A375 (cell line): Measurements from ENCODE around the genes SOCS4, LGALS3 and DLGAP5.

GRCh38 chr14:52733772-52734227 is 3.8 kb downstream of the STYX start:
- RAMPAGE, long total RNA, result no peak

GRCh38 chr14:52937155-52937871 is 13.5 kb downstream of the FERMT2 start:
- RAMPAGE, long total RNA, result no peak

DNA sequence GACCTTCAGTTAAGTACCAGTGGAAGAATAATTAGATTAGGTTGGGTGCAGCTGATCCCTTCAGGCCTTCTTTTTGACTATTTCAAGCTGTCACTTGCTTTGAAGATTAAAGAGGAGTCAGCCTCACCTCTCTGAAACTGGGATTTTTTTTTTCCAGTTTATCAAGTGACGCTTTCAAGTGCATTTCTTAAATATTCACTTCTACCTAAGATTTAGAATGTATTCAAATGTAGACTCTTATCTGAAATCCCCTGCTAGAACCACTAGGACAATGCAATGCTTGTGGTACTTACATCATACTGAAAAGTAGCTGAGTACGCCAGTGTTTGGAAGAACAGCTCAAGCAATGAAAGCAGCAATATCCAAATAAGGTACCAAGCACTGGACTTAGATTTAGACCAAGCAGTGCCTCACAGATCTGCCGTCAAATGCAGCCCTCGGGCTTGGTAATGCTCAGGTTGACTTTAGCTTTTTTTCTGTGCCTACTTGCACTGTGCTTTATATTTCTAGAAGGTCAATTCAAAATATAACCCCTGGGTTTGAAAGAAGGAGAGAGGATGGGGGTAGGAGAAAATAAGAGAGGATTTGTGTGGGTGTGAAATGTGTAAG is 3.7 kb upstream of the FERMT2 start:
- RAMPAGE, long total RNA, result no peak

- RAMPAGE, long total RNA, result no peak
Measured at GRCh38 chr14:53042340-53043098, 91.7 kb upstream of the FERMT2 start.

DNA sequence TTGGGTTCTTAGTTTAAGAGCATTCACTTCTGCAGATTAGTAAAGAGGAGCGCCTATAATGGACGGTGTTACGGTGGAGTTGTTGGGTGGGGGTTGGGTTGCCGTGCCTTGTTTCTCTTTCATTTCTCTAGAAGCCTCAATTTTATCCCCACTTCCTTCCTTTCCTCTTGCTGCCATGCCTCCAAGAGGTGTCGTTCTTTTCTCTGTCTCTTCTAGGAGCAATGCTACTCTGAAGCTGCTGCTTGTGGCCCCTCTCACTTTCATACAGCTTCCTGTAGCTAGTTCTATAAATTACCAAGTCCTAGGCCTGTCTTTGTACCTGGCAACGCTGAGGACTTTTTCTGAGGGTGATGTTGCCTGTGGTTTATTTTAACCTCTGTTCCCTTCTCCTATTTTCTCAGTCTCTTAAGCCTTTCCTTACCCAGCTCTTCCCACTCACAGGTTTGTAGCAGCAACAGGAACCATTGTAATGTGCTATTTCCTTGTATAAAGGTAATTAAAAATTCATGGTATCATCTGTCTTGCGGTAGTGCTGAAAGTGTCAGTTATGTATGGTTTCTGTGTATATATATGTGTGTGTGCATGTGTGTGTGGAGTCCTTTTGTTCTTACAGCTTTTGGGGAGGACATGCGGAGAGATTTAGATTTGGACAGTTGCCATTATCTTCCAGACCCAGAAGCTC is 44.0 kb downstream of the DDHD1 start:
- RAMPAGE, long total RNA, result no peak

- RAMPAGE, long total RNA, result no peak
Measured at GRCh38 chr14:53509434-53509803, 356.3 kb upstream of the DDHD1 start.

- RAMPAGE, long total RNA, result no peak
Measured at GRCh38 chr14:53943097-53943818, 13.4 kb downstream of the BMP4 start.

- RAMPAGE, long total RNA, result no peak
Measured at GRCh38 chr14:54424130-54424657, 17.0 kb downstream of the CNIH1 start.

DNA sequence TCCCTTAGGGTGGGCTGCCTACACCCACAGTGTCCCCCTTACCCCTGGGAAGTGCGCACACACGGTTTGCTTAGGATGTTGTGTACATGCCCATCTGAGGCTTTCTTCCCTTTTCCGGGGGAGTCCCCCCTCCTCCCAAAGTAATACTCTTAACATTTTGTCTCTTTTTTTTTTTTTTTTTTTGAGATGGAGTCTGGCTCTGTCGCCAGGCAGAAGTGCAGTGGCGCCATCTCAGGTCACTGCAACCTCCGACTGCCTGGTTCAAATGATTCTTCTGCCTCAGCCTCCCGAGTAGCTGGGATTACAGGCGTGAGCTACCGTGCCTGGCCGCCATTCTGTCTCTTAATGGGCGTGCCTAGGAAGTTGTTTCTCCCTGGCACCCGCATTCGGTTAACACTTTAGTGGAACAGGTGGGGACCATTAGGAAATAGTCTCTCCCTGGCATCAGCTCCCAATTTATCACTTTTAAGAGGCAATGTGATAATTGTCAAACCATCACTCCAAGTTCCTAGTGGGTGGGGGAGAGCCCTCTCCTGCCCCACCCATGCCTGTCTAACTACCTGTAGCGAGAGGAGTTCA is 4.6 kb upstream of the GMFB start:
- RAMPAGE, long total RNA, result no peak

GRCh38 chr14:54565445-54566300 is 1.3 kb upstream of the SAMD4A start:
- RAMPAGE, long total RNA, result no peak

DNA sequence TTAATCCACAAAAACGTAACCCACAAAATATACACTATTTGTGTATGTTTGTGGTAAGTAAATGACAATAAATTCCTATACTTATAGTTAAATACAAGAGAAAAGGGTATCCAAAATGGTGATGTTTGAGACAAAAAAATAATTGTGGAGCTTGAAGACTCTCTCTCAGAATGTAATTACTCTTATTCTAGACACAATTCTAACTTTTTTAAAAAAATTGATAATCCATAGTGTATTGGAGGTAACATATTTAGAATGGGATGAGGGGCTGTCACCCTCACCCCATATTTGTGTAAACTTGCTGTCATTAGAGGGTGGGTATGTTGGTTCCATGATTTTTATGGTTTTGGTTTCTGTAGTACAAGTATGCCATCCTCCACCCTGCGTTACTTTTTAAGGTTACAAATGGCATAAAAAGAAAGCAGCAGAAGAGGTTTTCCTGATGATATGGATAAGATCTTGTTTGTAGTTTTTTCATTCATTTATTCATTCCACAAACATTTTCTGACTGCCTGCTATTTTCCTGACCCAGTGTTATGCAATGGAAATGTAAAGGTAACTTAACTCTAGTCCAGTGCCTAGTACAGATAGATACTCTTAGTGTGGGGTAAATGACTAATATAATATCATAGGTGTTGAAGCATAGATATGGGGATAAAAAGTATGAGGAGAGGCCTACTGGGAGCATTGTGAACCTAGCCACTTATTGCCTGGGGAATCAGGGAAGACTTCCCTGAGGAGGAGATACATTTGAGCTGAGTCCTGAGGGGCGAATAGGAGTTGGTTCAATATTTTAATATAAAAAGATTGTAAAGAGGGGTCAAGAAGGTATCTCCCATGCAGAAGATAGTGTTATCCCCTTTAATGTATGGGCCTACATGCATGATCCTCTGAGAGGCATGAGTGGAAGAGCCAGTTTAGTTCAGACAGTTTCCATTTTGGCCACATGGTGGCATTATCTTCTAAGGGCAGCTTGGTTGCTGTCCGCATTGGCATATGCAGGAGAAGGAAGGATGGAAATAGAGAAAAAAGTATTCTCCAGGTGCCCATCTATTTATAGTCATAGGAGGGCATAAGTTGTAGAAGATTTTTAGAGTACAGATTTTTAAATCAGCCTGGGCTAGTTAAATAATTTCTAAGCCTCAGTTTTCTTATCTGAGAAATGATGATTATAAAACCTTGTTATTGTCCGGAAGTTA is 5.0 kb downstream of the SAMD4A start:
- RAMPAGE, long total RNA, result no peak

- RAMPAGE, long total RNA, result no peak
Measured at GRCh38 chr14:54652013-54652876, 85.3 kb downstream of the SAMD4A start.

DNA sequence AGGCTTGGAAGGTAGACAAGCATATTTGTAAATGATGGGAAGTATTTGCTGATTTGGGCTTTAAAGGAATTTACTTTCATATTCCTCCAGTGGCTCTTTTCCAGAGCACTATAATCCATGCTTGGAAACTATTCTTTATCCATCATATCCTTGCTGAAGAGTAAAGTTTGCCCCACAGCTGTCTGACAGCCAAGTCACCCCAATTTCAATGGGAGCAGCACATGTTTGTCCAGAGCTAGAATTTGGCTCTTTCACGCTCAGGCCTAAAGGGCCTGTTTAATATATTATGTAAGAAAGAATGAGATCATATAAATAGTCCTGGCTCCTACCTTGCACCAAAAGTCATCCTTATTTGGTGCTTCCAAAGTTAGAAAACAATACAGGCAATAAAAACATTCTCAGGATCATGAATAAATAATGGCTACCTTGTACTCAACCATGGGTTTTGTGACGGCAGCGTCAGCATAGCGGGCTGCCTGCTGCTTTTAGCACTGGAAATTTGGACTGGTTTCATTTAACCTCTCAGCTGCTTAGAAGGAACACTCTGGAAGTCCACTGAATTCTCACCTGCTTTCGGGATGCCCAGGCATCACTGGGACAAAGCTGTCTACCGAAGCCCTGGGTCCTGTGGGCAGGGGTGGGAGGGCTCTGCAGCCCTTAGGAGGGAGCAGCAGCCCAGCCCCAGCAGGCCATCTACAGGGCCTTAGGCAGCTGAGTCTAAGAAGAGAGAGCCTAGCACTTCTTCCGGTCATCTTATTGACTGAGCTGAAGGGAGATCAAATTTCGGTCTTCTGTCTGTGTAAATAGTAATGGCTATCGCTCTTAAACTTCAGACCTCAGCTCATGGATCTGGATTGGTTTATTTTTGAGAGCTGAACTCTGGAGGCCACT is 106.3 kb downstream of the SAMD4A start:
- RAMPAGE, long total RNA, result no peak

- RAMPAGE, long total RNA, result no peak
Measured at GRCh38 chr14:54752688-54753323, 149.8 kb downstream of the GCH1 start.

GRCh38 chr14:54859165-54859493 is 43.5 kb downstream of the GCH1 start:
- RAMPAGE, long total RNA, result no peak

DNA sequence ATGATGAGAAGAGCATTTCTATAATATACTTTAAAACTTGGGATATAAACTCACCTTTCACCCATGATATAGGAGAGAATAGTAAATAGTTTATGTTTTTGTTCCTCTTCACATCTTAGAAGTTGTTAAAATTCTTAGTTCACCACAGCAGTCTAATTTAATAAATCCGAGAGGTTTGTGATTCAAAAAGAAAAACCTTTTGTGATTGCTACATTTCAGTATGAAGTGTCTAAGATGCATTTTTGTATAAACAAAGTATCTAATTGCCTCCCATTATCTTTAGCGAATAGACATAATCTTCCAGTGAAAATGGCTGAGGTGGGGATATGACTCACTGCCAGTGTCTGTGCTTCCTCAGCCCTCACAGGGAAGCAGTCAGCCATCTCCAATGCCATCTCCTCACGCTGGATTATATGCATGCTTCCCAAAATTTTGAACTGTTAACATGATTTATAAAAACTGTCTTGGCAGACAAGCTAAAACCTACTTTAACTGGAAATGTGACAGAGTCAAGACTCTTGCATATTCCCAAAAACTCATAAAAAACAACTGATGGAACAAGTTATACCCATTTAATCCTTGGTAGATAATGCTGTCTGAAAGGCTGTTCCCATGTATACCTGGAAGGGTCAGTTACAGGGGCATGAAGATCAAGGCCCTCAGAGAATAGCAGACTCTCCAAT is 7.6 kb downstream of the GCH1 start:
- RAMPAGE, long total RNA, result no peak

DNA sequence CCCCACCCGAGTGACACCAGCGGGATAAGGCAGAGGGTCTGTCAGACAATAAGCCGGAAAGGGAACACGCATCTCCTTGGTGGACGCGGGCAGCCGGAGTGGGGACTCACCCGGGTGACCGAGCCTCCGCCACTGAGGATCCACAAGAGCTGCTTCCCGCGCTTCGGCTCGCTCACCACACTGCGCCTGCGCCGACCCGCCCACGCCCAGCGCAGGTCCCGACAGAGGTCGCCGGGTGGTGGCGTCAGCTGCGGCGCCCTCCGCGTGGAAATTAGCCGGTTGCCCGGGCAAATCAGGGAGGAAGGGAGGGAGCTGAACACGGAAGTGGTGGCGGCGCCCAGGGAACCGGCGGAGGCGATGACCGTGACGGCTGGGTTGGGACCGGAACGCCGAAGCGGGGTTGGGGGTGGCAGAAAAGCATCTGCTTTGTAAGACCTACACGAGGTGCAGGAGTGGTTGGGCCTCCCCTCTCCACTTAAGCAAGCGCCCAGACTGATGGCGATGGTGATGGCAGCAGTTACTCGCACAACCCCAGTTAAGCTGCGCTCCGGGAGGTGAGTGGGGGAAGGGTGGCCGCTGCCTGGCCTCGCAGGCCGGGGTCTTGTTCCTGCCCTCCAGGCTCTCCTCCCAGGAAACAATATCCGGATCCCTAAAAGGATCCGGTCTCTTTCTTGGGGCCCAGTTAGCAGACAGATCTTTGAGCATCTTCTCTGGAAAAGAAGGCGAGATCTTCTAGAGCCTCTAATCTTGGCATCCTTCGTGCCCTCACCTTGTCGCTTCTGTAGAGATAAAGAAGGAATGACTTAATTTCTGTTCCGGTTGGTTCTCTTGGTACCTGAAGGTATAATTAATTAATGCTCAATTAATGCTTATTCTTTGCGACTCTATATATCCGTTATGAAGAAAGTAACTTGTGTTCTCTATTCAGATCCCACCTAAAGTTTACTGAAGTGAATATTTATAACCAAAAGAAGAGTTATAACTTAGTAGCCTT is at the start of gene SOCS4:
Gene SOCS4 (plus strand): TSS at position 319 of the 994 bp plus-strand sequence.
- RAMPAGE, long total RNA, result no peak

GRCh38 chr14:55125385-55125944 is 3.6 kb upstream of the LGALS3 start:
- RAMPAGE, long total RNA, result no peak

DNA sequence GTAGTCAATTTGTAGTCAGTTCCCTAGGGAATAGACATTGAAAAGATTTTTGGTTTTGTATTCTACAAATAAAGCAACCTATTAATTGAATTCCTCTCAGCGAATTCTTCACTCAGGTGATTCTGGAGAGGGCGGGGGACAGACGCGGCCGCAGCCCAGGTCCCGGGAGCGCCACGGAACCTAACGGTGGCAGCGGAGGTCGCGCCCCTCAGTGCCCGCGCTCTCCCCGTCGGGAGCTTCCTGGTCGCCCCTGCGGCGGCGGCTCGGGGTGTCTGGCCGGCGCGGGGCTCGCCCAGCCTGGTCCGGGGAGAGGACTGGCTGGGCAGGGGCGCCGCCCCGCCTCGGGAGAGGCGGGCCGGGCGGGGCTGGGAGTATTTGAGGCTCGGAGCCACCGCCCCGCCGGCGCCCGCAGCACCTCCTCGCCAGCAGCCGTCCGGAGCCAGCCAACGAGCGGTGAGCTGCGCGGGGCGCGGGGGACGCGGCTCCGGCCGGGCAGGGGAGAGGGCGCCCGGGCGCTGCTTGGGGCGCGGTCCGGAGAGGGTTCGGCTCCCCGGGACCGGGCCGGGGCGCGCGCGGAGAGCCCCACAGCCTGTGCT is at the start of gene LGALS3:
Gene LGALS3 (plus strand): TSS at position 405 of the 596 bp plus-strand sequence.
- RAMPAGE, long total RNA, result no peak

- RAMPAGE, long total RNA, result start-site peak on the minus strand at chr14:55191555-55191598, 42 and 38 reads in 2 replicates
Measured at GRCh38 chr14:55190849-55192156, at the start of gene DLGAP5. TSS of gene DLGAP5 (minus strand) at chr14:55191585.